IMR-90 (cell line): ENCODE measurements around a stretch of chr3.

DNA sequence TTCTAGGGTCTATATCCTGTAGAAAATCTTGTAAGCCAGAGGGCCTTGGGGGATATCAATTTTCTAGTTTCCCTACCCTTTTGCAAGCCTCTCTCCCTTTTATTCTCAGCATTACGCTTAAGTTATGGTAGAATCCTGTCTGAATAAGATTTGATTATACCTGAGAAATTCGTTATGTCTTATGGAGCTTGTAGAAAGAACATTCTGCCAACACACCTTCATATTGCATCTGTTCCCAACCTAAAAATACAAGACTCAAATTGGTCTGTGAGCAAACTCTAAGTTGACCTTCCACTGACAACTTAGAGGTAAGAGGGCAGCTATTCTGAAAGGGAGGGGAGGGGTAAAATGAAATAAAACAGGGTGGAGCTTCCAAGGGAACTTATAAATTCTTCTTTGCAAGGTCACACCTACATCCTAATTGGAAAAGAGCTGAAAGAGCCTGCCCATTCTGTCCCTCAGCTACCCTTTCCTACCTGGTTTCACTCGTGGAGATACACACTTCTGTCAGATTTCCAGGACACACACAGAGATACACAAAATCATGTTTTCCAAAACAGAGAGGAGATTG is 1.1 kb downstream of the ILDR1 start:
- RRBS, result no CpG with 5 or more reads among the region's 3 CpGs
CAGE:
- cytosol, long polyA plus RNA, result no peak
- long polyA plus RNA, result no peak
- nucleus, long polyA plus RNA, result no peak

- RRBS, result 10% methylated on average over 24 of the region's 60 CpGs
CAGE:
- cytosol, long polyA plus RNA, result no peak
- long polyA plus RNA, result no peak
- nucleus, long polyA plus RNA, result no peak
Observed at GRCh38 chr3:122184171-122184968, 902 bp downstream of the CASR start.

DNA sequence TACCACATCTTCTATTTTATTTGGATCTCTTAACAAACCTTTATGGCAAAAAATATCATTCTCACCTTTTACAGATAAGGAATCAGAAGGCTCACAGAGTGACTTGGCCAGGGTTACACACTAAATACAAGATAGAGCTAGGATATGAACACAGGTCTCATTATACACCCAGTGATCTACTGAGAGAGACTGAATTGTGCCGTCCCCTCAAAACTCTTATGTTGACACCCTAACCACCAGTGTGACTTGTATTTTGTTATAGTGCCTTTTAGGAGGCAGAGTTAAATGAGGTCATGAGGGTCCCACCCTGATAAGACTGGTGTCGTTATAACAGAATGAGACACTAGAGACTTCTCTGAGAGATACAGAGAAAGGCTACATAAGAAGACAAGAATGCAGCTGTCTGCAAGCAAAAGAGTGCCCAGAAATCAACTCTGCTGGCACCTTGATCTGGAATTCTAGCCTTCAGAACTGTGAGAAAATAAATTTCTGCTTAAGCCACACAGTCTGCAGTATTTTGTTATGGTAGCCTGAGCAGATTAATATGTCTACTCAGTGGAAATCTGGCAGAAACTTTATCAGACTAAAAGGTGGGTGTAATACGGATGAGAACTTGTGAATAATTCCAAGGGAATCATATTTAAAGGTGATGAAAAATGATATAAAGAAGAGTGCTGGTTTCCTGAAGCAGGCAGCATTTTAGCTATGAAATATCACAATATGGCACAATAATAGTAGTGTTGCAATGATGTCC is 12.5 kb downstream of the KPNA1 start:
- RRBS, result no CpG with 5 or more reads among the region's 3 CpGs
CAGE:
- cytosol, long polyA plus RNA, result no peak
- long polyA plus RNA, result no peak
- nucleus, long polyA plus RNA, result no peak

DNA sequence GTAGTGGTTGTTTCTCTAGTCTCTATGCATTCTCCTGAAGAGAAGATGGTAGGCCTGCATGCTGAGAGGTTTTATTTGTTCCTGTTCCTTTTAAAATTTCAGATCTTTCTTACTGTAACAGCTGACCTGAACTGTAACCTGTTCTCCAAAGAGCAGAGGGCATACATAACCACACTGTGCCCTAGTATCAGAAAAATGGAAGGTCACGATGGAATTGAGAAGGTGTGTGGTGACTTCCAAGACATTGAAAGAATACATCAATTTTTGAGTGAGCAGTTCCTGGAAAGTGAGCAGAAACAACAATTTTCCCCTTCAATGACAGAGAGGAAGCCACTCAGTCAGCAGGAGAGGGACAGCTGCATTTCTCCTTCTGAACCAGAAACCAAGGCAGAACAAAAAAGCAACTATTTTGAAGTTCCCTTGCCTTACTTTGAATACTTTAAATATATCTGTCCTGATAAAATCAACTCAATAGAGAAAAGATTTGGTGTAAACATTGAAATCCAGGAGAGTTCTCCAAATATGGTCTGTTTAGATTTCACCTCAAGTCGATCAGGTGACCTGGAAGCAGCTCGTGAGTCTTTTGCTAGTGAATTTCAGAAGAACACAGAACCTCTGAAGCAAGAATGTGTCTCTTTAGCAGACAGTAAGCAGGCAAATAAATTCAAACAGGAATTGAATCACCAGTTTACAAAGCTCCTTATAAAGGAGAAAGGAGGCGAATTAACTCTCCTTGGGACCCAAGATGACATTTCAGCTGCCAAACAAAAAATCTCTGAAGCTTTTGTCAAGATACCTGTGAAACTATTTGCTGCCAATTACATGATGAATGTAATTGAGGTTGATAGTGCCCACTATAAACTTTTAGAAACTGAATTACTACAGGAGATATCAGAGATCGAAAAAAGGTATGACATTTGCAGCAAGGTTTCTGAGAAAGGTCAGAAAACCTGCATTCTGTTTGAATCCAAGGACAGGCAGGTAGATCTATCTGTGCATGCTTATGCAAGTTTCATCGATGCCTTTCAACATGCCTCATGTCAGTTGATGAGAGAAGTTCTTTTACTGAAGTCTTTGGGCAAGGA is 4.6 kb downstream of the DTX3L start:
- RRBS, result no CpG with 5 or more reads among the region's 6 CpGs
CAGE:
- cytosol, long polyA plus RNA, result no peak
- long polyA plus RNA, result no peak
- nucleus, long polyA plus RNA, result no peak

GRCh38 chr3:122682410-122683483 is 2.1 kb downstream of the PARP14 start:
- RRBS, result no CpG with 5 or more reads among the region's 18 CpGs
CAGE:
- cytosol, long polyA plus RNA, result no peak
- long polyA plus RNA, result no peak
- nucleus, long polyA plus RNA, result no peak

GRCh38 chr3:123333408-123333668 is 115.6 kb downstream of the ADCY5 start:
- RRBS, result no CpG with 5 or more reads among the region's 8 CpGs
CAGE:
- cytosol, long polyA plus RNA, result no peak
- long polyA plus RNA, result no peak
- nucleus, long polyA plus RNA, result no peak

GRCh38 chr3:123352031-123352497 is 96.8 kb downstream of the ADCY5 start:
- RRBS, result no CpG with 5 or more reads among the region's 15 CpGs
CAGE:
- cytosol, long polyA plus RNA, result no peak
- long polyA plus RNA, result no peak
- nucleus, long polyA plus RNA, result no peak

GRCh38 chr3:123375083-123375567 is 73.8 kb downstream of the ADCY5 start:
- RRBS, result no CpG with 5 or more reads among the region's 6 CpGs
CAGE:
- cytosol, long polyA plus RNA, result no peak
- long polyA plus RNA, result no peak
- nucleus, long polyA plus RNA, result no peak

- RRBS, result no CpG with 5 or more reads among the region's 6 CpGs
CAGE:
- cytosol, long polyA plus RNA, result no peak
- long polyA plus RNA, result no peak
- nucleus, long polyA plus RNA, result no peak
Observed at GRCh38 chr3:123446490-123447064, 2.3 kb downstream of the ADCY5 start.

DNA sequence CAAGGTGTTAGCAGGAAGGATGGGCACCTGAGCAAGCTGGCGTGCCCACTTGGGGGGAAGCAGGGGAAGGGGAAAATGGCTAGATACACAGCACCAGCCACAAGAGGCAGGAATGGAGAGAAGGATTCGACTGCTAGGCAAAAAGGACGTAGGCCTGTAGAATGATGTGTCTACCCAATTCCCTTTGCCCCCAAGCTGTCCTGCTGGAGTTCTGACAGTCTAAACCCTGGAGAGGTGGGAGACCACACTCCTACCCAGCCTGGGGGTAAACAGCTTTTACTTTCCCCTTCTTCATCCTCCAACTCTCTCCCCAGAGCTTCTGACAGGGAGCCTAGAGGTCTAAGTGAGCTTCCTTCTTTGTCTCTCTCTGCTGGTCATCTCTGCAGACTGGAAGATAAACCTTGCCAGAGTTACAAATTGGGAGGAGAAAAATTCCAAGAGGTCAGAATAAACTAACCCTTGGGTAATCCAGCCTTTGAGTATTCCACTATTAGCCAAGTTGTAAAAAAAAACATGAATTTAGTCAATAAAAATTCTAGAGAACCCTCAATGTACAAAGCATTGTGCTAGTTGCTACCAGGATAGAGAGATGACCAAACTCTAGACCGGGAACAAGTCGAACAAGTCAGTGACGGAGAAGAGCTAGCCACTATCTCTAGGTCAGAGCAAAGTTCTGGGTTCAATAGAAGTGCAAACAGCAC is 2.0 kb upstream of the ADCY5 start:
- RRBS, result no CpG with 5 or more reads among the region's 6 CpGs
CAGE:
- cytosol, long polyA plus RNA, result no peak
- long polyA plus RNA, result no peak
- nucleus, long polyA plus RNA, result no peak

DNA sequence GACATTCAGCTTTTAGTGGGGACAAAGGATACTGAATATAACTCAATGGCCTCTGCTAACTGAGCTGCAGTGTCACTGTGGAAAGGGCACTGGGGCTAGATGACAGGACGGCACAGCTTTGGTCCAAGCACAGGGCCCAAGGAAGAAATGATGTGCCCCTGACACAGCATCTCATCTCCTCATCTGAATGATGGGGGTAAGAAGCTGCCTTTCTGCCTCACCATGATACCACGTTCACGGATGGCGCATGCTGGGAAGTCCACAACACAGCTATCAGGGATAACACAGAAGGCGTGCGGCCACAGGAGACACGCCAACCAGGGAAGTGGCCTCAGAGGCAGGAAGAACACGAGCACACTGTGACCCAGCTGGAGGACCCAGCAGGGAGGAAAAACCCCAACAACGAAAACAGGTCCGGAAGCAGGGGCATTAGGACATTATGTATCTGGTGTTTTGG is 62.0 kb downstream of the HACD2 start:
- RRBS, result no CpG with 5 or more reads among the region's 10 CpGs
CAGE:
- cytosol, long polyA plus RNA, result no peak
- long polyA plus RNA, result no peak
- nucleus, long polyA plus RNA, result no peak

DNA sequence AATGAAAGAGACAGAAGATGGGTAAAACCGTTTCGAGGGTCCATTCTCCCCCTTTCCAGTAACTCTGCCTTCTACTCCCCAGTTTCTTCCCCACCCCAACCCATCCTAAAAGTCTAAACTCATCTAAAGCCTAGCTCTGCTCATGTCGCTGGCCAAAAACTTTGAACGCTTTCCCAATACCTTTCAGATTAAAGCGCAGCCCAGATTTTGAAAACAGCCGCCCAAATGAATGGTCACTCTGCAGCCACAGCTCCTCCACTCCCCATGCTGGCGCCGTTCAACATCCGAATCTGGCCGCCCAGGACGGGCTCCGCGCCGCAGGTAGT is 668 bp downstream of the HACD2 start:
- RRBS, result no CpG with 5 or more reads among the region's 14 CpGs
CAGE:
- cytosol, long polyA plus RNA, result no peak
- long polyA plus RNA, result no peak
- nucleus, long polyA plus RNA, result no peak

DNA sequence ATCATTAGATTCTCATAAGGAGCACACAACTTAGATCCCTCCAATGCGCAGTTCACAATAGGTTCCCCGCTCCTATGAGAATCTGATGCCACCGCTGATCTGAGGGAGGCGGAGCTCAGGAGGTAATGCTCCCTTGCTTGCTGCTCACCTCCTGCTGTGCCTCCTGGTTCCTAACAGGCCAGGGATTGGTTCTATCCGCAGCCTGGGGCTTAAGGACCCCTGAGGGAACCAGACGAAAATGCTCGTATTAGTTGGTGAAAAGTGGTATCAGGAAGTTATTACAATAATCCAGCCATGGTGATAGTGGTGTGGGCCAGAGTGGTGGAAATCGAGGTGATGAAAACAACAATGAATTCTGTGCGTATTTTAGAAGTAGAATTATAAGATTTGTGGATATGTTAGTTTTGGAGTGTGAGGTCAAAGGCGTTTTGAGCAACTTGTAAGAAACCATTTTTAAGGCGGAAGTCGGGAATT is 1.4 kb upstream of the HACD2 start:
- RRBS, result no CpG with 5 or more reads among the region's 12 CpGs
CAGE:
- cytosol, long polyA plus RNA, result no peak
- long polyA plus RNA, result no peak
- nucleus, long polyA plus RNA, result no peak

DNA sequence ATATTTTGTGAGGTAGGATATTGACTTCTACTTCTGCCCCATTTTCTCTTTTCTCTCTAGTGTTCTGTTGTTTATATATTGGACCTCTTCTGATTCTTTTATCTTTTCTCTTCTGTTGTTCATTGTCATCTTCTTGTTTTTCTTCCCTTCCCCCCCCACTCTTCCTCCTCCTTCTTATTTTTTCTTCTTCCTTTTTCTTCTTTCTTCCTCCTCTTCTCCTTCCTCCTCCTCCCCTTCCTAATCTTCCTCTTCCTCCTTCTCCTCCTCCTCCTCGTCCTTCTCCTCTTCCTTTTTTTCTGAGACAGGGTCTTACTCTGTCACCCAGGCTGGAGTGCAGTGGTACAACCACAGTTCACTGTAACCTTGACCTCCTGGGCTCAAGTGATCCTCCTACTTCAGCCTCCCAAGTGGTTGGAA is 15.0 kb upstream of the HACD2 start:
- RRBS, result no CpG with 5 or more reads among the region's 1 CpG
CAGE:
- cytosol, long polyA plus RNA, result no peak
- long polyA plus RNA, result no peak
- nucleus, long polyA plus RNA, result no peak

DNA sequence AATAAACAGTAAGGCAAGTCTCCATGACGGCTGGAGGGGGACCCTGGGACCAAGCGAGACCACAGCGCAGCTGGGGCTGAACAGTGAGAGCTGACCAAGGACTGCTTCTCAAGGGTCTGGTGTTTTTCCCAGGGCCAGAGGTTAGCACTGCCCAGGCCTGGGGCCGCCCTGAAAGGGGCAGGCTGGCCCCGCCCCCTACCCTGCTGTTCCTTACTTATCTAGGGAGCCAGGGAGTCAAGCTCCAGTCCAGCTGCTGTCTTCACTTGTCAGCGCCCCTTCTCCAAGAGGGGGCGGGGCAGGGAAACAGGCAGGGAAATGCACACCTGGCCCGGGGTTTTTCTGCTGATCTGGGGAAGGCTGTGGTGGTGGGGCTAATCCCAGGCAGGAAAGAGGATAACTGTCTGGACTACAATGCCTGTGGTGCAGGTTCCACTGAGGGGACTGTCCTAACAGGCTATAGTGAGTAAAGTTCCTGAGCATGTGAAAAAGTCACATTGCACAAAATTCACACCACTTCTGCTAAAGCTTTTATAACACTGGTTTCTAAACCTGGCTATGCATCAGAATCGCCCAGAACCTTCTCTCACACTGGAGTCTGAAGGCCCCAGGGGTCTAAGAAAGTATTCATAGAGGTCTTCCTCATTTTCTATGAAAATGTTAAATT is 51.7 kb upstream of the HACD2 start:
- RRBS, result no CpG with 5 or more reads among the region's 9 CpGs
CAGE:
- cytosol, long polyA plus RNA, result no peak
- long polyA plus RNA, result no peak
- nucleus, long polyA plus RNA, result no peak

DNA sequence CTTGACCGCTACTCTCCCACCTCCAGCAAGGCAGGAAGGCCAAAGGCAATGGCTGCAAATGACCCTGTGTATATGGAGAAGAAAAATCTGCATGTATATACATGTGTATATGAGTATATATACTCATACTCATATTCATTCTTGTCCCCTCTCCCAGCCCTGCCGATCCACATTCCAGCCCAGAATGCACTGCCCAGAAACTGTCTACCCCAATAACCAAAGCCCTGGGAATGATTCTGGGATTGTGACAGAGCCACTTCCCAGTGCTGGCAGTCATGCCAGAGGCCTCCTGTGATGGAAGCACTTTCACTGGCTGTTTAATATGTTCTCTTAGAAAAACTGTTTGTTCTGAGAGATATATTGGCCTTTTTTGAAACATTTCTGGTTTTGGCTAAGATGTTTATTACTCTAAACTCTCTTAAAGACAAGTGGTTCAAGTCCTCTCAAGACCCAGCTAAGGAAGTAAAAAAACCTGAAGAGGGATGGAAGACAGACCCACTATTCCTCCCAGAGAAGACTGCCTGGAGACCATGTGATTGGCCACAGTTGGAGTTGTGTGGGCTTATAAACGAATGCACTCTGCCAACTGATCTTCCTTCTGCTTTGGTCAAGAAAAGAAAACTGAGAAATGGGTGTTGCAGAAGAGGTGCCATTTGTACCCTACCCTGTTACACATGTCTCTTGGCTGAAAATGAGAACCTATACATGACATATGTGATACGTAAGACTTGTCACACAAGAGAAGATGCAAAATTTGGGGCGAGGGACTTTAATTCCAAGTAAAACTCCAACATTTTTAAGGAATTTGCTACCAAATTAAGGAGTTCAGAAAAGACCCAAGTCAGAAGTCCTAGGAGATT is 74.1 kb upstream of the HACD2 start:
- RRBS, result no CpG with 5 or more reads among the region's 5 CpGs
CAGE:
- cytosol, long polyA plus RNA, result no peak
- long polyA plus RNA, result no peak
- nucleus, long polyA plus RNA, result no peak

DNA sequence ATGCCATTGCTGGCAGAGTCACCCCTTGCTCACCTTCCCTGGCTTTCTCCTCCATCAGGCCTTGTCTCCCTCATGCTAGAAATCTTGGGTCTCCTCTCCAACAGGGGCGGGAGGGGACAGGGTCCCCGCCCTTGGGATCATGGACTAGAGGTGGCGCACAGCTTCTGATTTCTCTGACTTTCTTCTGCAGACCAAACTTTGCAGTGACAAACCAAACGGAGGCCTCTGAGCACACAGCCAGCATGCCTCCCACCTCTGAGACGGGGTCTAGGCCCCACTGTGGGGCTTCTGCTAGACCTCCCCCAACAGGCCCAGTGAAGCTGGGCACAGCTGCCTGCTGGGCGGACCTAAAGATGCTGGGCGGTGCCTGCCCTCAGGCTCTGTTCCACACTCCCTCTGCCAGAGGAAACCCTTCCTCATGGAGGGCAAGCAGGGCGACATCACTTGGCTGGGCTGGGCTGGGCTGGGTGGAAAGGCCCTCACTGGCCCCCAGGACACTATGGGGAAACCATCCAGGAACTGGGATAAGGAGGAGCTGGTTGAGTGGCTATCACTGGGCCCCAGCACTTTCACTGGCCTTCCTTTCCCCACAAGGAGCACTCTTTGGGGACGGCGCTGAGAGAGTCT is 97.9 kb upstream of the HACD2 start:
- RRBS, result no CpG with 5 or more reads among the region's 10 CpGs
CAGE:
- cytosol, long polyA plus RNA, result no peak
- long polyA plus RNA, result no peak
- nucleus, long polyA plus RNA, result no peak

GRCh38 chr3:123698388-123699530 is 113.9 kb upstream of the HACD2 start:
- RRBS, result no CpG with 5 or more reads among the region's 16 CpGs
CAGE:
- cytosol, long polyA plus RNA, result no peak
- long polyA plus RNA, result no peak
- nucleus, long polyA plus RNA, result no peak

DNA sequence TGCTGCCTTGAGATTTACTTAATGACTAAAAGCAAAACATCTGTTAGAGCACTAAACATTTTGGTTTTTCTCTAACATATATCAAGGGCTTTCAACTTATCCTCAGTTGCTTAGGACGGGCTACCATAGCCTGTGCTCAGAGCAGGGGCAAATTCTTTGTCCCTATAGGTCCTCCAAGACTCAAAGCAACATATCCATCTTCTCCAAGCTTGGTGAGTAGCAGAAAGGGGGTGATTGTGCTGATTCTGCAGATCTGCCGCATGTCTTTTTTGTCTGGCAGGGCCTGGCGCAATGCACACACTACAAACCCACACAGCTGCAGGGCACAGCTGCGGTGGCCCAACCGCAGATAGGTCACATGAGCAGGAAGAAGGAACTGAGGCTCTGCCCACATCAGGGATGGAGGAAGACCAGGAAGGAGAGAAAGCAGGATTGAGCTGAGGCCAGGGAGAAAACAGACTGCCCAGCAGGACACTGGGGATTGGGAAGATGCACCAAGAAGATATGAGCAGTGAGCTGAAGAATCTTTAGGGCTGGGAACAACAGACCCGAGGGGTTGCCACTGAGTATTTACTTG is 126.9 kb downstream of the MYLK start:
- RRBS, result no CpG with 5 or more reads among the region's 6 CpGs
CAGE:
- cytosol, long polyA plus RNA, result no peak
- long polyA plus RNA, result no peak
- nucleus, long polyA plus RNA, result no peak

GRCh38 chr3:123779028-123779334 is 105.2 kb downstream of the MYLK start:
- RRBS, result no CpG with 5 or more reads among the region's 5 CpGs
CAGE:
- cytosol, long polyA plus RNA, result no peak
- long polyA plus RNA, result no peak
- nucleus, long polyA plus RNA, result no peak